Liver (tissue), 9 donors: ENCODE results near the gene TRPV3.

DNA sequence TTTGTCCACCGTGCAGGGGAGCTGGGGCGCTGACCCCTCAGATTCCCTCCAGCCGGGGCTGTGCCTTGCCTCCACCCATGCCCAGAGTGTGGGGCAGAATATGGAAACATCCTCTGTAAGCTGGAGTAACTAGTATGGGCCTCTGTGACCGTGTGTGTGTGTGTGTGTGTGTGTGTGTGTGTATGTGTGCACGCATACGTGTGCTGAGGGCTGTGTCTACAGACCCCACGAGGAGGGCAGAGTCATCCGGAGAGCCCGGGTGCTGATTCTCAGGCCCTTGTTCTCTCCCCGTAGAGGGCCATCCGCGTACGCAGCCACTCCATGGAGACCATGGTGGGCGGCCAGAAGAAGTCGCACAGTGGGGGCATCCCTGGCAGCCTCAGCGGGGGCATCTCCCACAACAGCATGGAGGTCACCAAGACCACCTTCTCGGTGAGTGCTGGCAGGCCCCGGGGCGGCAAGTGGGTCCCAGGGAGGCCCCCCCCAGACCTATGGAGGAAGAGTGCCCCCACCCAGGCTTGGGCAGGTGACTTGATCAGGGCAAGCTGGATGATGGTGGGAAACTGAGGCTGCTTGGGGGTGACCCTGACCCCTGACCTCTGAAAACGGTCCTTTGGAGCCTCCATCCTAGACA, 45.5 kb downstream of the OR1D5 start:
- PRO-cap, 5 experiments: no peak in any of the 5 experiments
- RAMPAGE, long total RNA, 2 experiments: no peak in any of the 2 experiments
- RRBS: no CpG with 5 or more reads among the region's 20 CpGs

- PRO-cap, 5 experiments: no peak in any of the 5 experiments
- RAMPAGE, long total RNA, 2 experiments: no peak in any of the 2 experiments
- RRBS: no CpG with 5 or more reads among the region's 13 CpGs
Measured at GRCh38 chr17:3030136-3030654, 33.2 kb downstream of the OR1D5 start.

DNA sequence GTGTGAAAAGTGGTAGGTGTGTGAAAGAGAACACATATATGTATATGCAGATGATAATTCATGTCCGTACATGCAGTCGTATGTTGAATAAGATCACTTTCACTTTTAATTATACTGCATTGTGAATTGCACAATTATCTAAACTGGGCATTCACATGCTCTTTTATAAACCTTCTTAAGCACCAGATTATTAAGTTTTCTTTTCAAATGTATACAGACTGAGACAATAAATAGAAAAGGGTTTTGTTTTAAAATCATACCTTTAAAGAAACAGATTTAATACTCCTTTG, 581 bp downstream of the ASPA start:
- PRO-cap, 5 experiments: peak in 2 of 5 experiments; most common minus-strand start position 82 of the sequence (in 1)
- RAMPAGE, long total RNA, 2 experiments: no peak in any of the 2 experiments
- RRBS: no CpG with 5 or more reads among the region's 2 CpGs

GRCh38 chr17:3531280-3532239, 26.1 kb downstream of the TRPV3 start:
- PRO-cap, 5 experiments: no peak in any of the 5 experiments
- RAMPAGE, long total RNA, 2 experiments: no peak in any of the 2 experiments
- RRBS: no CpG with 5 or more reads among the region's 24 CpGs

- PRO-cap, 5 experiments: no peak in any of the 5 experiments
- RAMPAGE, long total RNA, 2 experiments: no peak in any of the 2 experiments
- RRBS: 10% methylated on average over 19 of the region's 49 CpGs
Measured at GRCh38 chr17:3535522-3536183, 22.0 kb downstream of the TRPV3 start.

DNA sequence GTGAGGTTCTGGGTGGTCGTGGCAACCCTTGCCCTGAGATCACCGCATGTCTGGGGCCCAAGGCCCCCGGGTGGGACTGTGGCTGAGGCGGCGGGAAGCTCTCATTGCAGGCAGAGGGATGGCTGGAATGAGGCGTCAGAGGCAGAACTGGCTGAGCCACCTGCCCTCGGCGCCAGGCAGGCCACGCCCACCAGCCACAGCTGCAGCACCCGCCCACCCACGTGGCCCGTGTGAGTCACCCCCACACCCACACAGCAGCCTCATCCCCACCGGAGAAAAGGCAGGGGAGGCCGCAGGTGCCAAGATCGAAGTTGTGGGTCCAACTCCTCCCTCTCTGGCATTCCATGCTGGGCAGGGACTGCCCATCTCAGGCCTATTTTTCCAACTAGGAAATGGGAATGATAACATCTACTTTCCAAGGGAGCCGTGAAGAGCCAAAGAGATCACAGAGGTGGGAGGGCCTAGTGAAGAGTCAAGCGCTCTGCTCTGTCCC, at the start of gene TRPV3:
TRPV3 (minus strand) TSS at position 134 of the 493 bp plus-strand sequence.
- PRO-cap, 5 experiments: peak in 2 of 5 experiments; most common plus-strand start position 302 of the sequence (in 2); most common minus-strand start position 149 of the sequence (in 2)
- RAMPAGE, long total RNA, 2 experiments: start-site peak on the minus strand in 1 of 2 experiments, centred at position 132 of the sequence, 11 reads per replicate
- RRBS: no CpG with 5 or more reads among the region's 17 CpGs

- PRO-cap, 5 experiments: no peak in any of the 5 experiments
- RAMPAGE, long total RNA, 2 experiments: no peak in any of the 2 experiments
- RRBS: no CpG with 5 or more reads among the region's 5 CpGs
Measured at GRCh38 chr17:3562902-3563379, 5.3 kb upstream of the TRPV3 start.

DNA sequence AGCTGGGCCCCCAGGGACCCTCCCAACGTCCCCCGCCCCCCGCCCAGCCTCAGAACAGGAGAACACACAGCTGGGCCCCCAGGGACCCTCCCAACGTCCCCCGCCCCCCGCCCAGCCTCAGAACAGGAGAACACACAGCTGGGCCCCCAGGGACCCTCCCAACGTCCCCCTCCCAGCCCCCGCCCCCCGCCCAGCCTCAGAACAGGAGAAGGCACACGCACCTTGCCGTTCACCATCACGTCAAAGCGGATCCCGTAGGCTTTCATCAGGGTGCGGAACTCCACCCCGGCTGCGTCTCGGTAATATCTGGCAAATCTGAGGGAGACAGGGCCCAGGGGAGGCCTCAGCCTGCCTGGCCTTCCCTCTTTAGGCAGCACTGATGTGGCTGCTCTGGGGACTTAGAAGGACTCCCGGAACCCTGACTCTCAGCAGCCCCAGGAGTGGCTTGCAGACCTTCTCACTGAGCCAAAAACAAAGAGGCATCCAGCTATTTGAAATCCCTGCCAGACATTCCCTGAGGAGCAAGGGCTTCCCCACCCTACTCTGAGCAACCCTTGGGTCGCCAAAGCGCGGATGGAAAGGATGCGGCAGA, 8.1 kb downstream of the P2RX5 start:
- PRO-cap, 5 experiments: no peak in any of the 5 experiments
- RAMPAGE, long total RNA, 2 experiments: no peak in any of the 2 experiments
- RRBS: 60% methylated on average over 1 of the region's 23 CpGs

GRCh38 chr17:3828698-3828949, 17.4 kb downstream of the NCBP3 start:
- PRO-cap, 5 experiments: no peak in any of the 5 experiments
- RAMPAGE, long total RNA, 2 experiments: no peak in any of the 2 experiments
- RRBS: no CpG with 5 or more reads among the region's 1 CpG

DNA sequence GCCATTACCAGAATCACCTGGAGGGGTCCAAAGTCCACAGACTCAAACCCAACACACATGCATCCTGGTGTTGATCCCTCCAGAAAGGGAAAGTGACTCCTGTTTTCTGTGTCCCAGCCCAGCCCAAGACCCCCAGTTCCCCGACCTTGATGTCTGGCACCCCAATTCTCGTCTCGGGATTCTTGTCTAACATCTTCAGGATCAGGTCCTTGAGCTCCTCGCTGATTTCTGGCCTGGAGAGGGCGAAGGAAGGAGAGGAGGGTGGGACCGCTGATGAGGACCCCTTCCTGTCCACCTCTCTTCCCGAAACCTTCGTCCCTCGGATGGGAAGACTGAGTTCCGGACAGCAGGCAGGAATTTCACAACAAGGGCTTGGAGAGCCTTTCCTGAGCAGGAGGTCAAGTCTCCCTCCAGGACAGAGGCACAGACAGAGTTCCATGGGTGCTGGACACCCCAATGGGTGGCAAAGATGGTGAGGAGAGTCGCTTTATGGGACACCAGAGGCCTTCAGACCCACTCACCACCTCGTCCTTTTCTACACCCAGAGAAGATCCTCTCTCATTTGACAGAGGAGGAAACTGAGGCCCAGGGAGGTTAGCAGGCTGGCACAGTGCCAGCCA, 23.1 kb downstream of the CAMKK1 start:
- PRO-cap, 5 experiments: no peak in any of the 5 experiments
- RAMPAGE, long total RNA, 2 experiments: no peak in any of the 2 experiments
- RRBS: no CpG with 5 or more reads among the region's 12 CpGs

DNA sequence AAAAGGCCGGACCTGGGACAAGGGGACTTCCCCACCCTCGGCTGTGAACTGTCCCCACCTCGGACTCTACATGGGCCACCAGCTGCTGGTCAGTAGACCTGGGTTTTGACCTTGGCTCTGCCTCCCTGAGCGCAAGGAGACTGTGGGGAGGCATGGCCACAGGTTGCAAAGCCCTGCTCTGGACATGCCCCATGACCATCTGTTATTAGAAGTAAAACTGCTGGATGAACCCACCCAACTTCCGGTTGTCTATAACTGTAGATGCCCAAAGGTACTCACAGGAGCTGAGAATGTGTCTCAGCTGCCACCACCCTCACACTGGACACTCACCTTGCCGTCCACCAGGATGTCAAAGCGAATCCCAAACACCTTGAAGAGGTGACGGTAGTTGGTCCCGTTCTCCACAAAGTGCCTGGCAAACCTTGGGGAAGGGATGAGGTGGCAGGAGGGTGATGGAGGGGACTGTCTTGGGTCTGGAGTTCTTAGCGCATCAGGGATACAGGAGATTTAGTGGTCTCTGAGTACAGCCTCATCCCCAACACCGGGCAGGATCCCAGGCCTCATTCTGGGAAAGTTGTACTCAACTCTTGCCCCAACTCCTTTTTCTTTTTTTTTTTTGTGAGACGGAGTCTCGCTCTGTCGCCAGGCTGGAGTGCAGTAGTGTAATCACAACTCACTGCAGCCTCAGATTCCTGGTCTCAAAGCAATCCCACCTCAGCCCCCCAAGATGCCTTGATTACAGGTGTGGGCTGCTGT, 5.9 kb upstream of the CAMKK1 start:
- PRO-cap, 5 experiments: no peak in any of the 5 experiments
- RAMPAGE, long total RNA, 2 experiments: no peak in any of the 2 experiments
- RRBS: no CpG with 5 or more reads among the region's 14 CpGs

- PRO-cap, 5 experiments: peak in 1 of 5 experiments; most common minus-strand start chr17:3980632 (in 1)
- RAMPAGE, long total RNA, 2 experiments: no peak in any of the 2 experiments
- RRBS: 79% methylated on average over 2 of the region's 7 CpGs
Measured at GRCh38 chr17:3980548-3980747, 16.2 kb upstream of the ATP2A3 start.

GRCh38 chr17:4086450-4086836, 56.4 kb downstream of the ZZEF1 start:
- PRO-cap, 5 experiments: no peak in any of the 5 experiments
- RAMPAGE, long total RNA, 2 experiments: no peak in any of the 2 experiments
- RRBS: no CpG with 5 or more reads among the region's 3 CpGs

DNA sequence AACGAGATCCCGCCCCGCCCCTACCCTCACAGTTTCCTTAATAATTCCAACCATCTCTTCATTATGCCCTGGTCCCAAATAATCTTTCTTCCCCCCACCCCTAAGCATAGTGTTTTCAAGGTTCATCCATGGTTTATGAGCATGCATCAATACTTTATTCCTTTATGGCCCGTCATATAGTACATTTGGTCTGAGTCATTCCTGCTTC, 1.2 kb downstream of the CYB5D2 start:
- PRO-cap, 5 experiments: no peak in any of the 5 experiments
- RAMPAGE, long total RNA, 2 experiments: no peak in any of the 2 experiments
- RRBS: no CpG with 5 or more reads among the region's 4 CpGs

DNA sequence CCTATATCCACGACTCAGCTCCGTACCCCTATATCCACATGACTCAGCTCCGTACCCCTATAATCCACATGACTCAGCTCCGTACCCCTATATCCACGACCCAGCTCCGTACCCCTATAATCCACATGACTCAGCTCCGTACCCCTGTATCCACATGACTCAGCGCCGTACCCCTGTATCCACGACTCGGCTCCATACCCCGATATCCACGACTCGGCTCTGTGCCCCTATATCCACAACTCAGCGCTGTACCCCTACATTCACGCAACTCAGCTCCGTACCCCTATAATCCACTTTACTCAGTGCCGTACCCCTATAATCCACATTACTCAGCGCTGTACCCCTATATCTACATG, 17.1 kb downstream of the CYB5D2 start:
- PRO-cap, 5 experiments: no peak in any of the 5 experiments
- RAMPAGE, long total RNA, 2 experiments: no peak in any of the 2 experiments
- RRBS: no CpG with 5 or more reads among the region's 19 CpGs

- PRO-cap, 5 experiments: no peak in any of the 5 experiments
- RAMPAGE, long total RNA, 2 experiments: no peak in any of the 2 experiments
- RRBS: no CpG with 5 or more reads among the region's 7 CpGs
Measured at GRCh38 chr17:4257285-4258021, 6.3 kb downstream of the ANKFY1 start.

DNA sequence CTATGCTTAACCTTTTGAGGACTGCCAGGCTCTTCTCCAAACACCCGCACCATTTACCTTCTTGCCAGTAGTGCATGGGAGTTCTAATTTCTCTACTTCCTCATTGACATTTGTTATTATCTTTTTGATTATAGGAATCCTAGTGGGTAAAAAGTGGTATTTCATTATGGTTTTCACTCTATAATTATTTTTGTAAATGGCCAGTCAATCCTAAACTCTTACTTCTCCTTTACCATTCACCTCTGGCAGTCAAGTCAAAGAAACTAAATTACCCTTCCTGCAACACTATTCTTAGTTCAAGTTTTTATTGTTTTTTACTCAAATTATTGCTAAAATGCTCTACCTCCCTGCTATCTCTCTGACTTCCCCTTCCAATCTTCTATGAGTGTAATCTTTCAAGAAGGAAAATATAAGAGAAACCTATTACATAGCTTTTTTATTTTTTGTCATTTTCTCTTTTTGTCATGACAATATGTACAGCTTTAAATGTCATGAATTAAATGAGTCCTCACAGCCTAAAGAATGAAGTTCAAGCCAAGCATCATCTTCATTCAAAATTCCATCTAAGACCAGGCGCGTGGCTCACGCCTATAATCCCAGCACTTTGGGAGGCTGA, 29.9 kb upstream of the ANKFY1 start:
- PRO-cap, 5 experiments: no peak in any of the 5 experiments
- RAMPAGE, long total RNA, 2 experiments: no peak in any of the 2 experiments
- RRBS: no CpG with 5 or more reads among the region's 4 CpGs

DNA sequence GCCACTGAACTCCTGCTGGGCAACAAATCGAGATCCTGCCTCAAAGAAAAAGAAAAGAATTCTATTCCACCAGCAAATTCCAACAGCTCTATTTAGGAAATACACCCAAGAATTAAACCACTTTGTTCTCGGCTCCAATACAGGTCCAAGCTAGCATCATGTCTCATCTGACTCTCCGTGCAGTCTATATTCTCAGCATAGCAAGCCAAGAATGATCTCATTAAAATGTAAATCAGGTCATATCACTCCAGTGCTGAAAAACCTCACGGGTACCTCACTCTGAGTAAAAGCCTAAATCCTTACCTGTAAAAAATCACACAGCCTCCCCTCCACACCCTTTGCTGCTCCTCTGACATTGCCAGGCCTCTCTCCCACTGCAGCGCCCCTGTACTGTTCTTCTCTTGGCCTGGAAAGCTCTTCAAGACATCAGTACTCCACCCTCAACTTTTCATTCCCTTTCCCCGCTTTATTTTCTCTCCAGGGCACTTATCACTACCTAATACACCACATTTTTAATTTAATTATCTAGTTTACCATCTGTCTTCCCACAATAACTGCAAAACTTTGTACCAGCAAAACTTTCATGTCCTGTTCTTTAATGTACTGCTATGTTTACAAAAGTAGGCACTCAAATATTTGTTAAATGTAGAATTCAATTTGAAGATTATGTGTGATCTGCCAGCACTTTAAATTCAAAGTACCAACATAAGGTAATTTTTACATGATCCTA, 23.8 kb downstream of the UBE2G1 start:
- PRO-cap, 5 experiments: no peak in any of the 5 experiments
- RAMPAGE, long total RNA, 2 experiments: no peak in any of the 2 experiments
- RRBS: no CpG with 5 or more reads among the region's 6 CpGs

GRCh38 chr17:4374819-4375548, 8.5 kb upstream of the UBE2G1 start:
- PRO-cap, 5 experiments: no peak in any of the 5 experiments
- RAMPAGE, long total RNA, 2 experiments: no peak in any of the 2 experiments
- RRBS: no CpG with 5 or more reads among the region's 7 CpGs

DNA sequence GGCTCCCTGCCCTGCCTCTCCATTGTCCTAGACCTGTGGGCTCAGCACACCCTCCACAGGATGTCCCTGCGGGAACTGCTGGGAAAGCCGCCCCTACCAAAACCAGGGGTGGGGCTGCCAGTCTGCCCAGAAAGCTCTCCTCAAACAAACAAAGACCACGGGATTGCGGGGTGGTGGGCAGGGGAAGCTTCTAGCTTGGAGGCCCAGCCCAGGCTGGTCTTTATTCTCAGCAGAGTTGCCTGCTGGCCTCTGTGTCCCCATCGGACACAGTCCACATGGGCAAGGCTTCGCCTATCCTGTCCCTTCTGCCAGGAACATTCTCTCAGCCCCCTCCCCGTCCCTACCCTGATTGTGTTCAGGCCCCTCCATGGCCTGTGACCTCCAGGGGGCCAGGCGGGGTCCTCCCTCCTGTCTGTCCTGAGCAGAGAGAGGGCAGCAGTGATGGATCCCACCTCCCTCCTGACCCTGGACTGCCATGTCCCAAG, 20.9 kb downstream of the SPNS2 start:
- PRO-cap, 5 experiments: peak in 1 of 5 experiments; most common plus-strand start position 166 of the sequence (in 1)
- RAMPAGE, long total RNA, 2 experiments: no peak in any of the 2 experiments
- RRBS: no CpG with 5 or more reads among the region's 8 CpGs